PFSK-1 (cell line): ENCODE measurements around a stretch of chr18.

- RRBS: no CpG with 5 or more reads among the region's 3 CpGs
Observed at GRCh38 chr18:13416829-13417274, 198.3 kb downstream of the LDLRAD4 start.

DNA sequence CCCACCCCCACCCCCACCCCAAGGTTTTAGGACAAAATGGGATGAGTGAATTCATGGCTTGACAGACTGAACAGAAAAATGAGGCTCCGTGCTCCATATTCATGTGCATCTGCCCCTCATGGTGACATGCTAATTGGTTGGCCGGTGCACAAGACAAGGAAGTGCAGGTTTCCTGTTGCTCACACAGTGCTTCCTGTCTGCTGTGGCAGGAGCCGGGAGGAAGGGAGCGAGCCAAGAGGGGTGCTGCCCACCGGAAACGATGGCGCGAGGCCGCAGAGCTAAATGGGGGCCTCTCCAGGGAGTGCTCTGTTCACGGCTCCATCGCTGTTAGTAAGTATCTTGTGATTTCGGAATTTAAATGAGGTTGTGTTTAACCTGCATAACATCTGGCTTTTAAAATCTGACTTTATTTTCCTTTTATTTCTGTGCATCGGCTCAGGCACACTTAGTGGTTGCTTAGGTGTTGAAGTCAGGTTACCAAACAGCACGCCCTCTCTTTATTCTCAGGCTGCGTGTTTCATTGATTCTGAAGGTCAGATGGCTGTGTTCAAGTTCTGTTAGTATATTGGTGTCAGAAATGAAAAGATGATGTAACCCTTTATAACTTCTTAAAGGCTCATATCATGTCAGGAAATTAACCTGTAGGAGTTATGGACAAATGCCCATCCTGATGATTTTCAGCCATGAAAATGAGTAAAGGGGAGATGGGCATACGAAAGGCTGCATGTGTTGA is 246.4 kb downstream of the LDLRAD4 start:
- RRBS: 4% methylated on average over 2 of the region's 16 CpGs

DNA sequence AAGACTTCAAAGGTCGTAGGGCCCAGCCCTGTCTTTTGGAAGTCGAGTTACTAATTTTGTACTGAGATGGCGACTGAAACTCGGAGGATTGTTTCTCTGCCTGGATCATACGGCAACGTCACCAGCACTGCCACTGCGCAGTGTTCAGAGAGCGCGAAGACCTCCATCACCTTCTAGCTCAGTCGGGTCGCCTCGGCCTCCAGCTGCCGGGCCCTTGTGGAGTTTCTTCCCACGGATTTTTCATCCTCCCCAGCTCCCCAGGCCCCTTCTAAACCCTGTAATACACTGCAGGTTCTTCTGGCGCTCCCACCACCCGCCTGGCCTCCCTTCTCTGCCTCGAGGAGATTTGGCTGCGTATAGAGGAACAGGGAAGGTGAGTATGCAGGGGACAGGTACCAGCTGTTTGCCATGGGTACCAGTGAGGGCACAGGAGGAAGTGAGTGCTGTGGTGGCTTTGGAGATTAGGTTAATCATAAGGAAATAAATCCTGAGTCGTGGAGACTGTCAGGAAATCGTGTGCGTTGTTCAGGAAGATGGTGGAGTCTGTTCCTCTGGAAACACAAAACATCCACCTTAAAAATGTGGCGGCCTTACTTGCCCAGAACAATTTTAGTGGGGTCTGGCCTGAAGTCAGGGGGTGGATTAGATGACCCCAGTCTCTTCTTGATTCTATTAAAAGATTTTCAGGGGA is 230.5 kb downstream of the FAM210A start:
- RRBS: no CpG with 5 or more reads among the region's 22 CpGs

DNA sequence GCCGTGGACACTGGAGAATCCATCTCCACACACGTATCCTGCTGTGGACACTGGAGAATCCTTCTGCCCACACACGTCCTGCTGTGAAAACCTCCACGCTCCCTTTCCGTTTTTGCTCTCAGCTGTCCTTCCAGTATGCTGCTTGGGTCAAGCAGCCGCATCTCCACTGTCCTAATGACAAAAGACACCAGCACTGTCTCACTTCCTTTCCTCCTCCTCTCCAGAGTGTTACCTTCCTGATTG is 226.7 kb downstream of the FAM210A start:
- RRBS: no CpG with 5 or more reads among the region's 6 CpGs

- RRBS: no CpG with 5 or more reads among the region's 7 CpGs
Observed at GRCh38 chr18:13530851-13531439, 195.4 kb downstream of the FAM210A start.

DNA sequence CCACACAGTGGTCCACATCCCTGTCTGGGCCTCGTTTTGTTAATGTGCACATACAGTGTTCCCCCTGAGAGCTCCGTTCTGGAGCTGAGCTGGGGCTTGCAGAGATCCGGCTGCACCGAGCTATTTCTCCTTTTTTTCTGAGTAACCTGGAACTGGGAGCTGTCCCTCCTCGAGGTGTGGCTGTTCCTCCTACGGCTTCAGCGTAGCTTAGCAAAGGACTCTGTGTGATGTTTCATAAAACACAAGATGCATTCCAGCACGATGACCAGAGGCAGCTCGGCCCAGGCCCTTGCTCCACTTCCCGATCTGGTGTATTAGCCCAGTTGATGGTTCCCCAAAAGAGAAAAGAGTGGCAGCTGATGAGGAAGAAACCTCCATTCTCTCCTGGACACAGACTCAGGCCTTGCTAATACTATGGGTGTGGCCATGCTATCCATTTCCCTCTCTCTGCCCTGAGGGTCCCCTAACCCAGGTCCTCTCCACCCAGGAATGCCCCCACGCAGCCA is 103.0 kb downstream of the FAM210A start:
- RRBS: no CpG with 5 or more reads among the region's 11 CpGs

- RRBS: no CpG with 5 or more reads among the region's 8 CpGs
Observed at GRCh38 chr18:14969905-14970558, 222.1 kb downstream of the ANKRD30B start.

- RRBS: no CpG with 5 or more reads among the region's 6 CpGs
Observed at GRCh38 chr18:21042524-21043018, 69.0 kb downstream of the ROCK1 start.

GRCh38 chr18:21063826-21064816 is 47.5 kb downstream of the ROCK1 start:
- RRBS: no CpG with 5 or more reads among the region's 2 CpGs

- RRBS: no CpG with 5 or more reads among the region's 6 CpGs
Observed at GRCh38 chr18:21079167-21079733, 32.4 kb downstream of the ROCK1 start.

GRCh38 chr18:21108409-21109549 is 2.8 kb downstream of the ROCK1 start:
- RRBS: no CpG with 5 or more reads among the region's 6 CpGs

DNA sequence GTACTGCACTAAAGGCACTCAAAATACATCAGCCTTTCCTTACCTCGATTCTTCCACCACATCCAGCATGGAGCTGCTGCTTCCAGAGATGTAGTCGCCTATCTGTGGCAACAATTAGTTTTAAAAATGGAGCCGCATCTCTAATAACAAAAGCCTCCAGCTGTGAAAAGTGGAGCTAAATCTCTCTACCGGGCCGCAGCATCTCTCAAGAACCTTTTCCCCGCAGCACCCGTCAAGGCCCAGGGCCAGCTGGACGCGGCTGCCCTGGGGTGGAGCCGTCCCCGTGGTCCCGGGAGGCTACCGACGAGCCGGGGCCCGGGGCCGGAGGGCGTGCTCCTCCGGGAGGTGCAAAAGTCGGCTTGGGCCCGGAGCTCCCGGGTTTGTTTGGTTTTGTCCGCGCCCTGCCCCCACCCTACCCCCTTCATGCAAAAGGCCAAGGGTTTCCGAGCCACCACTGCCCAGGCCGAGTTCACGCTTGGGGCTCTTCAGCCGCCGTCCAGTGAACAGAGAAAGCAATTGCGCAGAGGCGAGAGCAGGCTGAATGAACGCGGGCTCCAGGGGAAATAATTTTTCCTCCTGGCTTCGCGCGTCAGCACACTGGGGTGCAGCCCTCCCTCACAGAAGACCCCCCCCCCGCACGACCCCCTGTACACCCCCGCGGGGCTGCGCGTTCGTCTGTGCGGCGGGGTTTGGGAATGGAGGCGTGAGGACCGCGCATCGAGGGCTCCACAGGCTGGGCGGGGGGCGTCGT is 623 bp upstream of the GREB1L start:
- RRBS: 91% methylated on average over 7 of the region's 52 CpGs

DNA sequence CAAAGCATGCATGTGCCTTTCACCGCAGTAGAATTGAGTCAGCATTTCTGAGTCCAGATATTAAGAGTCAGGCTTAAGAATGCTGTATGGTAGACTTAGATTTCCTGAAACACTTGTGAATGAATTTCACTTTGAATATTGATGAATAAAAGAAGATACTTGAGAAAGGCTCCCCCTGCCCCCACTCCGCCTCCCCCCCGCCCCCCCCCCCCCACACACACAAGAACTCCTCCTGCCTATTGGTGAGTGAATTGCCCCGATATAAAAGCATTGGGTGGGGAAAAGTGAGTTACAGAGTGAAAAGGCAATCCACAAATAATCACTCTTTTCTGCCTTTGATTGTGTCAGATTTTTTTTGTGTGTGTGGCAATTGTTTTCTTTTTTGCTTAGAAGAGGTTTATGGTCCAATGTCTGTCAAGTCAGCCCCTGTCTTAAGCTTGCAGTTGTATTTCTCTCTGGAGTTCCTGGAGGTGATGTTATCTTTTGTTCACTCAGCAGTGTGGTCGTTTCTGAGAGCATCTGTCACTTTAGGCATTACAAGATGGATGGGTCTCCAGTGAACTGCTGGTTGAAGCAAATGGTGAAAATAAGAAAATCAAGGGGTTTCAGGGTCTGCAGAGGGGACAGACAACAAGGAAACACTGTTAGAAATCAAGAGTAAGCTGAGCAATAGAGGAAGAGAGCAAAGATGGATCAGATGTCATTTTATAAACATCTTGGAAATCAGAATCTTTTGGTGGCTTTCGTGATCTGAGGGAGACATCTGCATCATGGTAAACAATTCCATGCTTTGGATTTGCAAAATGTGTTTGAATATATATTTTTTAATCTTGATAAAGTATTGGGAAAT is 121.3 kb downstream of the GREB1L start:
- RRBS: no CpG with 5 or more reads among the region's 6 CpGs

DNA sequence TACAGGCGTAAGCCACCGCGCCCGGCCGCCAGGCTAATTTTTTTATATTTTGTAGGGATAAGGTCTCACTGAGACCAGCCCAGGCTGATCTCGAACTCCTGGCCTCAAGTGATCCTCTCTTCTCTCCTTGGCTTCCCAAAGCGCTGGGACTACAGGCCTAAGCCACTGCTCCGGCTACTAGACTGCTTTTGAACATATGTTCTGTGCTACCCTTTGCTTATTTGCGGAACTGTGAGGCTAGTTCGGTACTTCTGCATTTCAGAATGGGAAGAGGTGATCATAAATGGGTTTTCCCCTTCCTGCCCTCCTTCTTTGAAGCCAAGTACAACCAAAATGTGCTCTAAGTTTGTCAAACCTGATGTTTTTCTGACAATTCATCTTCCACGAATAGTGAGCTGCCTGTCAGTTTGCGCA is 1.7 kb upstream of the ESCO1 start:
- RRBS: no CpG with 5 or more reads among the region's 12 CpGs

- RRBS: no CpG with 5 or more reads among the region's 8 CpGs
Observed at GRCh38 chr18:21663598-21664099, 40.9 kb downstream of the ABHD3 start.

DNA sequence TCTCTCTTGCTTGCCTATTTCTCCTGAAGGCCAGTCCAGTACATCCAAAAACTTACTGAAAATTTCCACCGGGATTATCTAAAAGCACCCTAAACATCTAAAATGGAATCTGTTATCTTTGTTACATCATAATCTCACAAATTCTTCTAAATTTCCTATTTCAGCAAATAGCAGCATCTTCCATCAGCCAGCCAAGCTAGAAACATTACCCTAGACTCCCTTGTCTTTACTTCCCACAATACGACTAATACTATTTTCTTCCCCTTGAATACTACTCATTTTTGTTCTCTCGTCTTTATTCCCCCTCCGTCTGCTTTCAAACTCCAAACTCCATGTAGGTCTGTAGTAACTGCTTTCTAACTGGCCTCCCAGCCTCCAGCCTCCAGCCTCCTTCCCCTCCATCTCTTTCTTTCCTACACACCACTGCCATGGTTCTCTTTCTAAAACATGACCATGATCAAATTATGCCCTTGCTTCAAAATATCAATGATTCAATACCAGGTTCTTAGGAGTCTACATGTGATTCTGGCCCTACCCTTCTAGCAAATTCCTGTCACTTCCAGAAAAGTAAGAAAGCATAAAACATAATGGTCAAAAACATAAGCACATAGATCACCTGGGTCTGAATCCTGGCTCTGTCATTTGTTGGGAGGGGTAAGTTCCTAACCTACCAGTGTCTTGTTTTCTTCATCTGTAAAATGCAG is 23.3 kb downstream of the ABHD3 start:
- RRBS: no CpG with 5 or more reads among the region's 4 CpGs

GRCh38 chr18:21768456-21769040 is 28.0 kb downstream of the MIB1 start:
- RRBS: no CpG with 5 or more reads among the region's 4 CpGs

DNA sequence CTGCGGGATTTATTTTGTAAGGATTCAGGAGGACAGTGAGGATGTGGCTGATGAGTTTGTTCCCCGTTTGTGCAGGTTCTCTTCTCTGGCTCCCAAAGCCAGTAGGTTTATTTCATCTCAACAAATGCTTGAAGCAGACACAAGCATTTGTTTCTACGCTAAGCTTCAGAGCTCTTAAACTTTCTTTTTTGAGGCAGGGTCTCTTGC is 161.6 kb downstream of the MIB1 start:
- RRBS: no CpG with 5 or more reads among the region's 3 CpGs

GRCh38 chr18:21998557-21998948 is 170.8 kb upstream of the GATA6 start:
- RRBS: no CpG with 5 or more reads among the region's 9 CpGs